ENCODE results near the genes PLP2, DGKK and XAGE1A.

- PRO-cap: no peak
- RRBS: no CpG with 5 or more reads among the region's 12 CpGs
Observed at GRCh38 chrX:48922752-48923571, 4.1 kb upstream of the PIM2 start.

- PRO-cap: no peak
- RRBS: 96% methylated on average over 1 of the region's 6 CpGs
Observed at GRCh38 chrX:48990833-48991234, 11.2 kb downstream of the GRIPAP1 start.

GRCh38 chrX:49039739-49041032, 3.0 kb downstream of the TFE3 start:
- PRO-cap: bidirectional peak, plus-strand start at chrX:49040171, minus-strand start at chrX:49039913
- RRBS: no CpG with 5 or more reads among the region's 18 CpGs

GRCh38 chrX:49166900-49168090, 4.4 kb upstream of the PLP2 start:
- PRO-cap: no peak
- RRBS: 87% methylated on average over 10 of the region's 38 CpGs

- PRO-cap: bidirectional peak, plus-strand start at chrX:49171908, minus-strand start at chrX:49171744
- RRBS: 3% methylated on average over 24 of the region's 51 CpGs
Observed at GRCh38 chrX:49171646-49172306, at the start of gene PLP2. Gene PLP2 (plus strand): TSS chrX:49171898.

DNA sequence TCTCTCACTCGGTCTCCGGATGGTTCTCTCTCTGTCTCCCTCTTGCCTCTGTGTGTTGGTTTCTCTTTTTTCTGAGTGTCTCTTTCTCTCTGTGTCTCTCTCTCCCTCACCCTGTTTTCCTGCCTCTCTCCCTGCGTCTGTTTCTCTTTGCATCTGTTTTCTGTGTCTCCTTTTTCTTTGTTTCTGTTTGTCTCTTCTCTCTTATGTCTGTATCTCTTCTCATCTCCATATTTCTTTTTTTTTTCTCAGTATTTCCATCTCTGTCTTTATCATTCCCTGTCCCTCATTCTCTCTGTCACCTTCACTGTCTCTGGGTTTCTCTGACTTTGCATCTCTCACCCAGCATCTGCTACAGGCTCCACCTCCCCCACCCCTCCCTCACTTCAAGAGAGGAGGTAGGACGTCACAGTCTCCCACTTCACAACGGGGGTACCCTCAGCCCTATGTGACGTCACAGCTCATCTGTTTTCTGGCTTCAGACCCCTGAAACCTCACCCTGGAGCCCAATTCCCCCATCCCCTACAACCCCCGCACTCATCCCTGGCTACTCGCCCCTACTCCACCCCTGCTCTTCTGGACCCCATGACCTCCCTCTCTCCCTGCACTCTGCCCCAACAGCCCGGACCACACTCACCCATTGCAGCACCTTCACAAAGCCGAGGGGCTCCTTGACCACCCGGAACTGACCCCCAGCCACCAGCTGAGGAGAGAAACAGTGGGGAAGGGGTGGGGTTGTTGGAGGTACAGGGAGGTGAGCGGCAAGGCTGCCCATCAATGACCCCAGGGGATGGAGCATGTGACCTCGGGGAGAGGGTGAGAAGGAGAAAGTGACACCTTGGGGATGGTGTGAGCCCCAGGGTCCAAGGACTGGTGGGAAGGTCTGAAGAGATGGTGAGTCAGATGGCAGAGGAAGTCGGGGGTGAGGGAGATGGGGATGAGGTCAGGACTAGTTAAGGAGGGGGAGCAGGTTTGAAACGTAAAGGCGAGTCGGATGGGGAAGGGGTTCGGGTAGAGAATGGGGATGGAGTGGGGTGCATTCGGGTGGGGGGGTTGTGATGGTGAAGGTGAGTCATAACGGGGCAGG, 1.3 kb downstream of the SYP start:
- PRO-cap: no peak
- RRBS: 77% methylated on average over 3 of the region's 20 CpGs

GRCh38 chrX:49236937-49237424, 1.7 kb downstream of the CCDC22 start:
- PRO-cap: no peak
- RRBS: no CpG with 5 or more reads among the region's 10 CpGs

- PRO-cap: no peak
- RRBS: no CpG with 5 or more reads among the region's 2 CpGs
Observed at GRCh38 chrX:49271350-49271939, 1.9 kb downstream of the PPP1R3F start.

GRCh38 chrX:50470752-50471339, at the start of gene DGKK:
Gene DGKK (minus strand): TSS chrX:50470825.
- PRO-cap: no peak
- RRBS: no CpG with 5 or more reads among the region's 31 CpGs

- PRO-cap: no peak
- RRBS: no CpG with 5 or more reads among the region's 4 CpGs
Observed at GRCh38 chrX:50799613-50800005, 14.4 kb downstream of the SHROOM4 start.

DNA sequence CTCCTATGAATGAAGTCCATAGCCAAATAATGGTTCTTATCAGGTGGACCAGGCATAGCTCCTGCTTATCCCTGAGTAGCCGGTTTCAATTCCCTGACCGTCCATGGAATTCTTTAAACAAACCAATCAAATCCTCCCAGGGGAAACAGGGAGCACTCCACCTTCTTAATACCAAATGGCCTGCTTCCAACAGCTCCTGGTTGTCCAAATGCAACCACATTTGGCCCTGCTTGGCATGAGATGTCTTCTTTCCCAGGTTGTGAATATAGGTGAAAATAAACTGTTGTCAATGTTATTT, 43.0 kb downstream of the CENPVL3 start:
- PRO-cap: no peak
- RRBS: no CpG with 5 or more reads among the region's 2 CpGs

- PRO-cap: no peak
- RRBS: no CpG with 5 or more reads among the region's 8 CpGs
Observed at GRCh38 chrX:51744109-51744571, 898 bp downstream of the GSPT2 start.

- PRO-cap: no peak
- RRBS: no CpG with 5 or more reads among the region's 3 CpGs
Observed at GRCh38 chrX:51850815-51851162, 42.6 kb upstream of the MAGED1 start.

GRCh38 chrX:51893819-51894246, 410 bp downstream of the MAGED1 start:
- PRO-cap: no peak
- RRBS: no CpG with 5 or more reads among the region's 20 CpGs

DNA sequence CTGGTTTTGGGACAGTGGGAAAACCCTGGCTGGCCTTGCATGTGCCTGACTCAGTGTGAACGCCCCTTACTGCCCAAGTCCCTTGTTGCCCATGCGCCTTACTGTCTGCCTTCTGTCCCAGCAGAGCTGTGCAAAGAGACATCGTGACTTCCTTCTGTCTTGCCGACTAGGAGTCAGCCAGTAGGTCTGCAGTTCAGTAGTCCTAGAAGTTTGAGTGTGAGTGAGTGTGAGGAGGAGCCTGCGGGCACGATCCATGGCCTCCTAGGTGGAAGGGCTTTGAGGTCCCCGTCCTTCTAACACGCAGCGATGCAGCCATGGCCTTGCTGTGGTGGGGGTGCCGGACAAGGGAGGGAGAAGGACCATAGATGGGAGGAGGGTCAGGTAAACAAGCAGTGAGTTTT, 372 bp upstream of the XAGE2 start:
- PRO-cap: no peak
- RRBS: no CpG with 5 or more reads among the region's 10 CpGs

GRCh38 chrX:52495604-52495958, at the start of gene XAGE1A:
Gene XAGE1A (plus strand): TSS chrX:52495808.
- PRO-cap: no peak
- RRBS: no CpG with 5 or more reads among the region's 17 CpGs

GRCh38 chrX:52934229-52935382, 23.7 kb downstream of the FAM156A start:
- PRO-cap: bidirectional peak, plus-strand start at chrX:52934422, minus-strand start at chrX:52934336; bidirectional peak, plus-strand start at chrX:52934969, minus-strand start at chrX:52934651; bidirectional peak, plus-strand start at chrX:52935257, minus-strand start at chrX:52935101
- RRBS: no CpG with 5 or more reads among the region's 78 CpGs

- PRO-cap: no peak
Observed at GRCh38 chrX:53083692-53083913, 1.4 kb downstream of the TSPYL2 start.

DNA sequence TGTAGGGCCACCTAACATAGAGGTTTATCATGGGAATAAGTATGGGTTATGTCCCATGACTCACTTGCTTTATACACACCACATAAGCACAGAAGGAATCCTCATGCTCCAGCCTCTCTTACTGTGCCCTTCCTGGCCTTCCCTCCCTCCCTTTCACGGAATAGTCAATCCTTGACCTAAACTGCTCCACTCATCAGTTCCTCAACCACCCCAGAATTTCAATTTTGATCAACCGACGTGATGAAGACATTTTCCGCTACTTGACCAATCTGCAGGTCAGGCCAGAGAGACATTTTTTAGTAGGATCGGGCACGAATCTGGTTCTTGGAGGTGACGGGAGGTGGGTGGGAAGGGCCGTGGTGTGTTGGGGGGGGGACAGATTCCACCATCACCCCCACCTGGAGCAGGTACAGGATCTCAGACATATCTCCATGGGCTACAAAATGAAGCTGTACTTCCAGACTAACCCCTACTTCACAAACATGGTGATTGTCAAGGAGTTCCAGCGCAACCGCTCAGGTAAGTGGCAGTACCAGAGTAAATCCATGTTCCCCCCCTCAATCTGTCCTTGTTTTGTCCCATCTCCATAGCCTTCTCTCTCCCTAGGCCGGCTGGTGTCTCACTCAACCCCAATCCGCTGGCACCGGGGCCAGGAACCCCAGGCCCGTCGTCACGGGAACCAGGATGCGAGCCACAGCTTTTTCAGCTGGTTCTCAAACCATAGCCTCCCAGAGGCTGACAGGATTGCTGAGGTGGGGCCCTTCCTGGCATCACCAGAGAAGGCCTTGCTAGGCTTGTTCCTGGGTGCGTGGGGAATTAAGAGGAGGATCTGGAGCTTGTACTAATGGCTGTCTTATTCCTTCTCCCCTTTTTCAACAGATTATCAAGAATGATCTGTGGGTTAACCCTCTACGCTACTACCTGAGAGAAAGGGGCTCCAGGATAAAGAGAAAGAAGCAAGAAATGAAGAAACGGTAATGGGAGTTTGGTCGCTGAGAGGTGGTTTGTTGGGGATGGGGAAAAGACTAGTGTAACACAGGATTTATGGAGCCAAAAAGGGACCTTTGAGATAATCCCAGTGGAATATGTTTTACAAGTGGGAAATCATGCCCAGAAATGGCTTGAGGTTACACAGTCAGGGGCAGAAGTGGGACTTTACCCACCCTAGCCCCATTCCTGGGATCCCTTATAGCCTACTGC, 2.6 kb downstream of the TSPYL2 start:
- PRO-cap: no peak
- RRBS: no CpG with 5 or more reads among the region's 21 CpGs

DNA sequence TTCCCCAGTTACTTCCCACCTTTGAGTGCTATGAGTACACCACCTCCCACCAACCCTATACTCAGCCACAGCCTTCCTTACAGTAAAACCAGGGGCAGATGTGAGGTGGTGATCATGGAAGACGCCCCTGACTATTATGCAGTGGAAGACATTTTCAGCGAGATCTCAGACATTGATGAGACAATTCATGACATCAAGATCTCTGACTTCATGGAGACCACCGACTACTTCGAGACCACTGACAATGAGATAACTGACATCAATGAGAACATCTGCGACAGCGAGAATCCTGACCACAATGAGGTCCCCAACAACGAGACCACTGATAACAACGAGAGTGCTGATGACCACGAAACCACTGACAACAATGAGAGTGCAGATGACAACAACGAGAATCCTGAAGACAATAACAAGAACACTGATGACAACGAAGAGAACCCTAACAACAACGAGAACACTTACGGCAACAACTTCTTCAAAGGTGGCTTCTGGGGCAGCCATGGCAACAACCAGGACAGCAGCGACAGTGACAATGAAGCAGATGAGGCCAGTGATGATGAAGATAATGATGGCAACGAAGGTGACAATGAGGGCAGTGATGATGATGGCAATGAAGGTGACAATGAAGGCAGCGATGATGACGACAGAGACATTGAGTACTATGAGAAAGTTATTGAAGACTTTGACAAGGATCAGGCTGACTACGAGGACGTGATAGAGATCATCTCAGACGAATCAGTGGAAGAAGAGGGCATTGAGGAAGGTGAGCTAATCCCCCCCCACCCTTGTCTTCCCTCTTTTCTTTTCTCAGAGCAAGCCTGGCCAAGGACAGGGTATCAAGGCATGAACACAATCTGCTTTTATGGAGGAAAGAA, 3.6 kb downstream of the TSPYL2 start:
- PRO-cap: no peak
- RRBS: no CpG with 5 or more reads among the region's 20 CpGs